A172 (cell line): ENCODE data around the genes ANKZF1 and PTPRN.

- RAMPAGE, long total RNA: no peak
Measured at GRCh38 chr2:218661228-218662211, 2.0 kb downstream of the BCS1L start.

DNA sequence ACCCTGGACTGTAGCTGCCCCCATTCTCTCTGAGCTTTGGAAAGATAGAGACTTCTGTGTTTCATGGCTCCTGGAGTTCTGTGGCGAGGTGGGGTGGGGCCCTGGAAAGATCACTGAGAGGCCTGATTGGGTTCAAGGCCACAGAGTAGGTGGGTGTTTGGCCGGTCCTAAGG, 26.3 kb upstream of the CYP27A1 start:
- RAMPAGE, long total RNA: no peak

DNA sequence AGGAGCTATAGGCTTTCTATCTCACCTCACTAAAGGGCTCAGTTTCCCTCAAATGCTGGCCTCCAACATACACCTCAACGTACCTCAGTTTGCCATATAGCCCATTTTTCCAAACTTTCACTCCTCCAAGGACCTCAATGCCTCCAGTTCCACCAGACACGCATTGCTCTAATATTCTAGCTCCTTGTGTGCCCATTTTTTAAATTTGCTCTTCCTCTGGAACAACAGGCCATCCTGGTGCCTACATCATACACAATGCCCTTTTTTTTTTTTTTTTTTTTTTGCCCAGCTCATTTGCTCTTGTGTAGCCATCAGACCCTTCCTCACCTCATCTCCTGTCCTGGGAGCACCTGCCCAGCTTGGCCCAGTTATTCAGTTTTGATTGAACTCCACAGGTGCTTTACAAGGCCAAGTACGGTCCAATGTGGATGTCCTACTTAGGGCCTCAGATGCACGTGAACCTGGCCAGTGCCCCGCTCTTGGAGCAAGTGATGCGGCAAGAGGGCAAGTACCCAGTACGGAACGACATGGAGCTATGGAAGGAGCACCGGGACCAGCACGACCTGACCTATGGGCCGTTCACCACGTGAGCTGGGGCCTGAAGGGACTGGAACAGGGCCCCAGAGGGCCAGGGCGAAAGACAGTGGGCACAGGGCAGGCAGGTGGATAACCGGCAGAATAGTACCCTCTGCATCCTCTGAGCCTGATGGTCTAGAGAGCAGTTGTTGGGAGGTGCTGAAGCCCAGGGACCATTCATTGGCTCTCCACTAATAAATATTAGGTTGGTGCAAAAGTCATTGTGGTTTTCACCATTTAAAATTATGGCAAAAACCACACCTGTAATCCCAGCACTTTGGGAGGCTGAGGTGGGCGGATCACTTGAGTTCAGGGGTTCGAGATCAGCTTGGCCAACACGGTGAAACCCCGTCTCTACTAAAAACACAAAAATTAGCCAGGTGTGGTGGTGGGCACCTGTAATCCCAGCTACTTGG, 27.5 kb downstream of the CYP27A1 start:
- RAMPAGE, long total RNA: no peak

GRCh38 chr2:218892658-218893482, 12.2 kb downstream of the WNT10A start:
- RAMPAGE, long total RNA: no peak

- RAMPAGE, long total RNA: no peak
Measured at GRCh38 chr2:218979741-218980320, 5.2 kb downstream of the FEV start.

GRCh38 chr2:219081867-219082415, 21.2 kb upstream of the IHH start:
- RAMPAGE, long total RNA: no peak

- RAMPAGE, long total RNA: no peak
Measured at GRCh38 chr2:219170915-219171885, 1.4 kb upstream of the SLC23A3 start.

GRCh38 chr2:219180828-219181648, 3.0 kb downstream of the RETREG2 start:
- RAMPAGE, long total RNA: no peak

- RAMPAGE, long total RNA: no peak
Measured at GRCh38 chr2:219219227-219219424, 368 bp upstream of the ABCB6 start.

- RAMPAGE, long total RNA: start-site peak on the plus strand at chr2:219229806-219229873, 76 and 186 reads in 2 replicates
Measured at GRCh38 chr2:219229697-219230648, at the start of gene ANKZF1. Gene ANKZF1 (plus strand): TSS chr2:219229806.

DNA sequence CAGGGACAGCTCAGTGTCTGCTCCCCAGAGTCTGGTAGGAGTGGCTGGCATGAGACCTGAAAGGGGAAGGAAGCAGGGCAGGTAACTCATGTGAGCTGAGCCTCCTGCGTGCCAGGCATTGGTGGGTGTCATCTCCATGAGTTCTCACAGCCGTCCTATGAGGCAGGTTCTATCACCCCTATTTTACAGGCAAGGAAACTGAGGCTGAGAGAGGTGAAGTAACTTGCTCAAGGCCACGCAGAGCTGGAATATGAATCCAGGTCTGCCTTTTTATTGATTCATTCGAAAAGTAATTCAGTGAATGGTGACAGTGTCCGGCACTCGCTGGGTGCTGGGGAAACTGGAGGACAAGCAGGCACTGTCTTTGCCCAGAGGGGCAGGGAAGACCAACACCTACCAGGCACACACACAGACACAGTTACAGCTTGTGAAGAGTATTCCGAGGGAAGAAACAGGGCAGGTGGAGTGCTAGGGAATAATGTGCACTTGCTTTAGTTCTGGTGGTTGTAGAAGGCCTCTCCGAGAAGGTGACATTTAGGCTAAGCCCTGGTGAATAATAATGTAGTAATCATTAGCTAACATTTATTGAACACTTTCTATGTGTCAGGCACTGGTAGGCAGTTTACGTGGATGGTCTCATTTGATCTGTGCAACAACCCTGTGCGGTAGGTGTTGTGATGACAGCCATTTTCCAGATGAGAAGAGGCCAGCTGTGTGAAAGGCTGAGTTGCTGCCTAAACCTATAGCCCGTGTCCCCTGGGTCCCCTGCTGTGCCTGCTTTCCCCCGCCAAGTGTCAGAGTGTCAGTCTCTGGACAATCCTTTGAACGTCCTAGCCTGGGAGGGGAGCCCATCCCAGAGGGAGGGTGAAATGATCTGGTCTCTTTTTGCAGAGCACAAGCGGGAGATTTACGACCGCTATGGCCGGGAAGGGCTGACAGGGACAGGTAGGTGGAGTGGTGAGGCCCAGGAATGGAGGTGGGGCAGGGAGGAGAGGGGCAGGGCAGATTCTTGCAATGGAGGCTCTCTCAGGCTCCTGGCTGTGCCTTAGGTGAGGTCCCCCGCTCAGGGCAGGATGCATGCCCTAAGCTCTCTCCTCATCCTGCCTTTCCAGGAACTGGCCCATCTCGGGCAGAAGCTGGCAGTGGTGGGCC, 2.0 kb downstream of the DNAJB2 start:
- RAMPAGE, long total RNA: no peak

DNA sequence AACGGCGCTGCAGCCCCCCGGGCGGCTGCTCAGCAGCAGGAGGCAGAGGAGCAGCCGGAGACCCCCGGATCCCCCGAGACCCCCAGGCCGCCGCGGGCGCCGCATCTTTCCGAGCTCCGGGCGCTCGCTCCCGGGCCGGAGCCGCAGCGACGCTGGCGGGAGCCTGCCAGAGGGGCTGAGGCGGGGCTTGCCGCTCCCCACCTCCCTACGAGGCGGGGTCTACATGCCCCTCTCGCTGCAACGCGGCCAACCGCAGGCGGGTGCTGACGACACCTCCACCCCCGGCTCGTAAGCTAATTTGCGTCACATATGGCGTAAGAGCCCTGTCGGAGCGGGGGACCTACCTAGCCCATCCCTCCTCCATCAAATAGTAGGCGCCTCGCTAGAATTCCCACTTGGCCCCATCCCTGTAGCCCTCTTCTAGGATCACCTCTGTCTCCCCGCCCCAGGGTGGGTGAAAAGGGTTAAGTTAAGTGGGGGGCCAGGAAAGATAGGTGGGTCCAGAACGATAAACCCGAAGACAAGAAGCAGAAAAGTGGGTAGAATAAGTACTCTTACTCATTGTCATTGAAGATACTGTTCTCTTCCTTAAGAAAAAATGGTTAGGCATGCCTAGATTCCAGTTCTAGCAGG, at the start of gene PTPRN:
TSS of gene PTPRN (minus strand) at position 174 of the 633 bp plus-strand sequence.
- RAMPAGE, long total RNA: no peak

DNA sequence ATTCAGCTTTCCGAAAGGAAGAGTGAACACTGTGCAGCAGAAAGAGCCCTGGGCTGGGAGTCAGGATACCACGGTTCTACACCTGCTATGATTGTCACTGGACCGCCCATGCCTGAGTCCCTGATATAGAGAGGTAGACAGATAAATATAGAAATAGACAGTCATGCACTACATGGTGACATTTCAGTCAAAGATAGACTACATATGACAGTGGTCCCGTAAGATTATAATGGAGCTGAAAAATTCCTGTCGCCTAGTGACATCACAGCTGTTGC, 9.3 kb downstream of the DNPEP start:
- RAMPAGE, long total RNA: no peak

- RAMPAGE, long total RNA: no peak
Measured at GRCh38 chr2:219388056-219388829, 531 bp upstream of the DNPEP start.

GRCh38 chr2:219408552-219409131, 9.5 kb upstream of the DES start:
- RAMPAGE, long total RNA: no peak

DNA sequence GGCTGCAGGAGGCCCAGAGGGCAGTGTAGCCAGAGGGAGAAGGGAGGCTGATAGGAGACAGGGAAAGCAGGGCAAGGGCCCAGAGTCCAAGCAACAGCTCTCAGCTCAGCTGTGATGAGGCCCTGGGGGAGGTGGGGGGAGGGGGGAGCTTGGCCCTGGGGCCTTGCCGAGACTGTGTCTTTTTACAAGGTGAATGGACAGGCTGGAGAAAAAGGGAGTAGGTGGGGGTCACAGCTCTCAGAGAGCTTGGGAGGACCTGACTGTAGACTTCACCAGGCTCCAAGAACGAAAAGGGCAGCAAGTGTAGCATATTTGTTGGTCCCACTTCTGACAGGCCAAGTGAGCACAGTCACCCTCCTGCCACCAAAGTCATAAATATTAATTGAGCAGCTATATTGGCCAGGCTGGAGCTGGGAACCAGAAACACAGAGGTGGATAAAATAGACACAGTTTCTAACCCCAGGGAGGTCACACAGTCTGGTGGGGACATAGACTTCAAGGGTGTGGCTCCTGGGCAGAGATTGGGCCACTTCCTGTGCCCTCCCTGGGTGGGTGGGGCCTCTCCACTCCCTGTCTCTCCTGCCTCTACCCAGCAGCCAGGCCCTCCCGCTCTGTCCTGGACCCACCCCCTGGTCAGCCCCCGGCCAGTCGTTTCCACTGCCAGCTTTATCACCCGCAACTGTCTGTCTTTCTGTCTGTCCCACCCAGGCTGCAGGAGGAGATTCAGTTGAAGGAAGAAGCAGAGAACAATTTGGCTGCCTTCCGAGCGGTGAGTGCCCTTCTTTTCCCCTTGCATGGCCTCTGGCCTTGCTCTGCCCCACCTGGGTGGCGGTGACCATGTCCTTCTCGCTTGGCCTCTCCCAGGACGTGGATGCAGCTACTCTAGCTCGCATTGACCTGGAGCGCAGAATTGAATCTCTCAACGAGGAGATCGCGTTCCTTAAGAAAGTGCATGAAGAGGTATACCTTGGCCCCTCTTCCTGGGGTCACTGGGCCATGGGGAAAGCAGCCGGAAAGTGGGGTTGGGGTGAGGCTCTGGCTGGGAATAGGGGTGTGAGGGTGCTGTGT, 1.5 kb downstream of the DES start:
- RAMPAGE, long total RNA: no peak

DNA sequence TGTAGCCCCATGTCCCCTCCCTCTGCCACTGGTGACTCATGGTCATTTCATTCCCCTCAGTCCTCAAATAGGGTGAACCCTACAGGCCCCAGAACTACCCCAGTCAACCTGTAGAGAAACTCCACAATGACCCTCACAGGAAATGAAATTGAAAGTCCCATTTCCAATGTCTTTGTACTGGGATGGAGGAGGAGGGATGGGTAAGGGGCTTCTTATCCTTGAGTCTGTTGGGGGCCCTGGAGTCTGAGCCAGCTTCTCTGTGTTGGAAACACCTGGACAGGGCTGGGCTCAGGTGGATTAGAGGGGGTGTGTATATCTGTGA, 6.1 kb upstream of the SPEG start:
- RAMPAGE, long total RNA: no peak

GRCh38 chr2:219444314-219445267, 9.9 kb downstream of the SPEG start:
- RAMPAGE, long total RNA: no peak

- RAMPAGE, long total RNA: no peak
Measured at GRCh38 chr2:219496872-219497466, 1.0 kb downstream of the SPEGNB start.

DNA sequence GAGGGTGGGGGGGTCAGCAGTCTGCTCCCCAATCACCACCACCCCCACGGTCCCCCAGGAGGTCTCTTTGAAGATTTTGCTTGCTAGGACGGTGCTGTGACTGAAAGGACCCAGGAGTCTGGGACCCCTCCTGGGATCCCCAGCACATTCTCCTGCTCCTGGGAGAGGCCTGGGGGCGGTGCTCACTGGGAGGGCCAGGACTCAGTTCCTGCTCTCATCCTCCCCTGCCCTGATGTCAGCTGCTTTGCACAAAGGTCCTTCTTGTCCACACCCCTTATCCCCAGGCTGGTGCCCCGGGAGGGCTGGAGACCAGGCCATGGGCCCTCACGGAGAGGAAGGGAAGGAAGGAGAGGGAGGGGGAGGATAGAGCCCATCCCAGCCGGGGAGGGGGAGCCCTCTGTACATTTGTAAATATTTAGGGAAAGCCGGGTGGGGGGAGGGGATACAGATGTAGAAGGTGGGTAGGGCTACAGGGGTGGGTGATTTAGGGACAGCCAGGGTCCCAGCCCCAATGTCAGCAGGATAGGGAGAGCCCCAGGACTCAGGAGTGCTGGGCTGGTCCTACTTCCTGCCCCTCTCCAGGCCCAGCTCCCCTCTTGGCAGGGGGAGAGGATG, 5.5 kb downstream of the CHPF start:
- RAMPAGE, long total RNA: no peak